Mononuclear cell (primary cell): ENCODE measurements around a stretch of chr18.

GRCh38 chr18:76490054-76490317 is 5.1 kb downstream of the ZNF516 start:
- RRBS, result no CpG with 5 or more reads among the region's 4 CpGs

DNA sequence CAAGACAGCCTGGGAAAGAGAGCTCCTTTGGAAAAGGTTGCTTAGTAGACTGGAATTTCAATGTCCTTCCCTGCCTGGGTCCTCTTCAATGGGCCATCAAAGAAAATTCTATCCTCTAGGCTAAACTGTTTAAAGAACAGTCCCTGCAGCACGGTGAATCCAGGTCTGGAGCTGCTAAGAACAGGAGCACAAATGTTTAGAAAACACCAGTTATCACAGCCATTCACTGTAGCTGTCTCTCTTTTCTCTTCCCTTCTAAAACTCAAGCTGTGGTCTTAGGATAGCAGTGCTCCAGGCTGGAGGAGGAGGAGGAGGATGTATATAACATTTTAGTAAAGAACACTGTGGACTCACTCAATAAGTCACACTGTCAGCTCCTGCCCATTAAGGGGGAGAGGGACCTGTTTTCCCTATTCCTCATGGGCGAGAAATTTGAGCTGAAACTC is 115.0 kb upstream of the ZNF236 start:
- RRBS, result no CpG with 5 or more reads among the region's 2 CpGs

GRCh38 chr18:77088029-77088530 is 44.5 kb downstream of the MBP start:
- RRBS, result 94% methylated on average over 9 of the region's 15 CpGs

- RRBS, result no CpG with 5 or more reads among the region's 24 CpGs
Observed at GRCh38 chr18:77098005-77099284, 34.1 kb downstream of the MBP start.

DNA sequence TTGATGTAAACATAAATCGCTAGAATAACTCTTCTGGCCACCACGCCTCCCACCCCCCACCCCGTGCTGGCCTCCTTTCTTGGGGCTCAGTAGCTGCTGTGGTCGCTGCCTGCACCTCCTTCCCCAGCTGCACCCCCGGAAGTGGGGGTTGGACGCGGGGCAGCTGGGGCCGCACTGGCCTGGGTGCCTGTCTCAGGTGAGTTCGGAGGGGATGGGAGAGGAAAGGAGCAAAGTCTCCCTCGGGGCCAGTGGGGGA is 8.3 kb downstream of the MBP start:
- RRBS, result no CpG with 5 or more reads among the region's 10 CpGs

DNA sequence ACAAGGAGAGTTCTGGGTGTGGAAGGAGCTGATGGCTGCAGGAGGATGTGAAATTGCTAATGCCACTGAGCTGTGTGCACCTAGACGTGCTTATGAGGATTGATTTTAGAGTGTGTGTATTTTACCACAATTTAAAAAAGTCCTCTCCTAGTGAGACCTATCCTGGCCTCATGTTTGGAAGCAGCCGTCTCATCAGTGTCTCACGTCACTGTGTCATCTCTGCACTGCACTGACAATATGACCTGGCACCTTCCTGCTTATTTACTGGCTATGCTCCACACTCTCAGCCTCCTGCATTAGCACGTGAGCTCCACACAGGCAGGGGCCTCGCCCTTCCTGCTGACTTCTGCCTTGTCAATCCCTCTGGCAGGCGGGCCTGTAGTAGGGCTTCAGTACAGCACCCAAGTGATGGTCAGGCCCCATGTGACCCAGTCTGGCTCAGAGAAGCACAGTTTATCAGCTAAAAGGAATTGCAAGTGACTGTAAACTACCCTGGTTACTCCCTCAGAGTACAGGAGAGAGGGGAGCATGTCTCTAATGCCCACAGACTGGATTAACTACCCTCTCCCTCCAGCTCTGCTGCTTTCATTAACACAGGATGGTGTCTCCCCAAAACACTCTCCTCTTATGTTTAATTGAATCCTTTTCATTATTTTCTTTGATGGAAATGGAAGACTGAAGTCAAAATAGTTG is 8.2 kb upstream of the MBP start:
- RRBS, result no CpG with 5 or more reads among the region's 6 CpGs

GRCh38 chr18:77365838-77366630 is 116.4 kb downstream of the GALR1 start:
- RRBS, result no CpG with 5 or more reads among the region's 12 CpGs

DNA sequence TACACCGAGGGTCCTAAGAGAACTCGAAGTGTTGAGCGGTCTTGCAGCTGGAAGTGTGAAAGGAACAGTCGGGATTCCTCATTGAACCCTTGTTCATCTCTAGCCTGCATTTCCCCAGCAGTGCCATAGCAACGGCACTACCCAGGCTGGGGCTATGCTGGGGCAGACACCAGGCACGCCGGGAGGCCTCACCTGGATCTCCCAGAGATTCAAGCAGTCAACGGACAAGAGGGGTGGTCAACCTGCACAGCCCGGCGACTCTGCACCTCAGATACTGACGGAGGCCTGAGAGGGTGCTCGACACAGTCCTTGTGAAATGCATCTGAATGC is 604.2 kb downstream of the GALR1 start:
- RRBS, result 97% methylated on average over 3 of the region's 12 CpGs

GRCh38 chr18:77899935-77900557 is 650.4 kb downstream of the GALR1 start:
- RRBS, result 2% methylated on average over 27 of the region's 57 CpGs

GRCh38 chr18:77993463-77994138 is 744.0 kb downstream of the GALR1 start:
- RRBS, result no CpG with 5 or more reads among the region's 22 CpGs

DNA sequence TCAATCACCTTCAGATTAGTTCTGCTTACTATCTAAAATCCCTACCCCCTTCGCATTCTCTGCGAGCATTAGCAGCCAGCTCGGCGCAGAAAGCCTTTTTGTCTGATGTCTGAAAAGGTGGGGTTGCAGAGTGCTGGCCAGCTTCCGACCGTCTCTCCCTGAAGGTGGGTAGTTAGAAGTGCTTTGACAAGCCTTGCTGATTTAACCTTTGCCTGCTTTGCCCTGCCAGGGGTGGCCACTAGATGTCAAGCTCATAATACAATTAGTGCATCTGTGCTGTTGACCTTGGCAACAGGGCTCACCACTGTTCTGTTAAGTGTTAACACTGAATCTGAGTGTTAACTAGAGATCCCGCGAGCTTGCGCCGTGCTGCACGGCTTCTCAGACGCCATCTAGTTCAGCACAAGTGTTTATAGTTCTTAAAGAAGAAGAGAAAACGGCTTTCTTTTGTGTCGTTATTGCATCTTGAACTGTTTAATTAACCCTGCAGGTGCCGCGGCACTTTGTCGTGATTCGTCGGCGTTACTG is 5.4 kb downstream of the SALL3 start:
- RRBS, result no CpG with 5 or more reads among the region's 20 CpGs

DNA sequence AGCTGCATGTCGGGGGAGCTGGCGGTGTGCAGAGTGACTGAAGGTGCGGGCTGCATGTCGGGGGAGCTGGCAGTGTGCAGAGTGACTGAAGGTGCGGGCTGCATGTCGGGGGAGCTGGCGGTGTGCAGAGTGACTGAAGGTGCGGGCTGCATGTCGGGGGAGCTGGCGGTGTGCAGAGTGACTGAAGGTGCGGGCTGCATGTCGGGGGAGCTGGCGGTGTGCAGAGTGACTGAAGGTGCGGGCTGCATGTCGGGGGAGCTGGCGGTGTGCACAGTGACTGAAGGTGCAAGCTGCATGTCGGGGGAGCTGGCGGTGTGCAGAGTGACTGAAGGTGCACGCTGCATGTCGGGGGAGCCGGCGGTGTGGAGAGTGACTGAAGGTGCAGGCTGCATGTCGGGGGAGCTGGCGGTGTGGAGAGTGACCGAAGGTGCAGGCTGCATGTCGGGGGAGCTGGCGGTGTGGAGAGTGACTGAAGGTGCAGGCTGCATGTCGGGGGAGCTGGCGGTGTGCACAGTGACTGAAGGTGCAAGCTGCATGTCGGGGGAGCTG is 76.9 kb downstream of the ATP9B start:
- RRBS, result no CpG with 5 or more reads among the region's 30 CpGs

DNA sequence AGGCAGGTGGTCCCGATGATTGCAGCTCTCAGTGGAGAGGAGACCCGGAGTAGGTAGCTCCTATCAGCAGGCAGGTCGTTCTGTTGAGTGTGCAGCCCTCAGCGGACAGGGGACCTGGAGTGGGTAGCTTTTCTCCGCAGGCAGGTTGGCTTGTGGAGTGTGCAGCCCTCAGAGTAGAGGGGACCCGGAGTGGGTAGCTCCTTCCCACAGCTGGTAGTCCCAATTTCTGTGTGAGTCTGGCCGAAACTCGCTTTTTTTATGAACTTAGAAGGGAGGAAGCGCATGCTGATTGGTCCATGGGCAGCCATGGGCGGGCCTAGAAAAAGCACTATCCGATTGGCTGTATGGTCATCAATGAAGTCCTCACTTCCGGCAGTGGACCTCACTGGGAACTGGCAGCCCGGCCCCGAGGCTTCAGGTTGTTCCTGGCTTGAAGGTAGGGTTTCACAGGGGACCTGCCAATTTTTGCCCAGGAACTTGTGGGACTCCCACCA is 98.2 kb downstream of the ATP9B start:
- RRBS, result no CpG with 5 or more reads among the region's 14 CpGs

DNA sequence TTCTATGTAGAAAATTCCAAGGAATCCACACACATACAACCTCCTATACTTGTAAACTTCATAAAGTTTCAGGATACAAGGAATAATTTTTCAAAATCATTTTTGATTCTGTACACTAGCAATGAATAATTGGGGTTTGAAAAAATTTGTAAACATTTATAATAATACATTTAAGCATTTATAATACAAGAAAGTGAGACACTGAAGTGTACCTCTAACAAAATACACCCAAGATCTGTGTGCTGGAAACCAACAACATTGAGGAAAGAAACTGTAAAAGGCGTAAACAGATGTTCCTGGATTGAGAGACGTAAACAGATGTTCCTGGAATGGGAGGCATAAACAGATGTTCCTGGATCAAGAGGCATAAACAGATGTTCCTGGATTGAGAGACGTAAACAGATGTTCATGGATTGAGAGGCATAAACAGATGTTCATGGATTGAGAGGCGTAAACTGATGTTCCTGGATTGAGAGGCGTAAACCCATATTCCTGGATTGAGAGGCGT is 32.6 kb upstream of the NFATC1 start:
- RRBS, result no CpG with 5 or more reads among the region's 6 CpGs

DNA sequence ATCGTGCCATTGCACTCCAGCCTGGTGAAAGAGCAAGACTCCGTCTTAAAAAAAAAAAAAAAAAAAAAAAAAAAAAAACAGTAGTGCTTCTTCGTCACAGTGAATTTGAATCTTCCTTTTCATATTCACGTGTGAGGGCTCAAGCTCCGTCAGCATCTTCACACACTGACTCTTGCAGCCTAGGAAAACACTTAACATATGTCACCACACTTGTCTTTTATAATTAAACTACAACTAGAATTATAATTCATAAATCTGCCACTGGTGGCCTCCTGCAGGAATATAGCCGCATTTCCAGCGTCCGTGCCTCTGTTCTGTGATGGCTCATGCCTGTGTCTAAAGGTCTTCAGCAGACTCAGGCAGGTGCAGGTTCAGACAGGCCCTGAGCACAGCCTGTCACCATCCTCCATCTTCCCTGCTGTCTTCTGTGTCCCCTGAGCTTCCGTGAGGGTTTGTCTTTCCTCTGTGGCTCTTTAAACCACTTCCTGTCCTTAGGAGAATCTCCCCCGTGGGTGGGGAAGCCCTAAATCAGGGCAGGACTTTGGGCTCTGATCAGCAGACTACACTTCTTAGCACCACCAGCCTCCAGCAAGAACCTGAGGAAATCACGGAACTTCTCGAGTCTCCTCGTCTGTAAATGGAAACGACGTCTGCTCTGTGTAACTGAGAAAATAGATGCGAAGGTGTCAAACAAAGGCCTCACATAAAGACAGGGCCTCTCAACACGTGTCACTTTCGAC is 24.2 kb upstream of the NFATC1 start:
- RRBS, result no CpG with 5 or more reads among the region's 18 CpGs

DNA sequence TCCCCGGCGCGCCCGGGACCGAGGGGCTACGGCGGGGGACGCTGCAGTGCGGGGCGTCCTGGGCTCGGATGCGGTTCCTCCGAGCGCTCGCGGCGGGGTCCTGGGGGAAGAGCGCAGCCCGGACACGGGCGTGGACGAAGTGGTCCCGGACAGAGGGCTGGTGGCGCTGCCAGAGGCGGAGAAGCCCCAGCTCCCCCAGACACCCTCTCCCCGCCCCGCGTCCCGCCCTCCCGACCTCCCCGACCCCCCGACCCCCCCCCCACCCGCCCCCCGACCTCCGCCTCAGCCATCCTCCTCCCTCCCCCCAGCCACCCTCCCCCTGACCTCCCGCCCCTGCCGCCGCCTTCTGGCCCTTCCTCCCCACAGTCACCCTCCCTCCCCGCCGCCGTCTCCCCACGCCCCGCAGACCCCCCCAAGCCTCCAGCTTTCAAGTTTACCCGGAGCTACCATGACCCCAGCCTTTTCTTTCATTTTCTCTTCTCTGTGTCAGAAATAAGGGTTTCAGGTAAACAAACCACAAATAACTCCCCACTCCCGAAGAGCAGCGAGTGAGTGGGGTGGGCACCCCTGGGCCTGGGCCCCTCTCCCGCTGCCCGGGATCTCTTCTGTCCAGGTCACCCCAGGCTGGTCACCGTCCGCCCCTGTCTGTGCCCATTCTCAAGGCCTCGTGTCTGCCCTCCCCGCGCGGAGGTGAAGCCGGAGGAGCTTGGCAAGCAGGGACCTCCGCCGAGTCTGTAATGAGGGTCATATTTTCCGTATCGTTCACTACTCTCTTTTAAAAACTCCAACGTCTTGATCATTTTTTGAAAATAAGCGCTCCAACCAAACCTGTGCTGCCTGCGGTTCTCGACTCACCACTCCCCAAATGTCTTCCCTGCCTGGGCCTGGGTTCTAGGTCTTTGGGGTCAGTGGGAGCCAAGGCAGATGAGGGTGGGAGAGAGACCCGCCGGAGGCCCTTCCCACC is 5.1 kb downstream of the NFATC1 start:
- RRBS, result 30% methylated on average over 12 of the region's 65 CpGs

- RRBS, result no CpG with 5 or more reads among the region's 22 CpGs
Observed at GRCh38 chr18:79405525-79406188, 9.9 kb downstream of the NFATC1 start.

DNA sequence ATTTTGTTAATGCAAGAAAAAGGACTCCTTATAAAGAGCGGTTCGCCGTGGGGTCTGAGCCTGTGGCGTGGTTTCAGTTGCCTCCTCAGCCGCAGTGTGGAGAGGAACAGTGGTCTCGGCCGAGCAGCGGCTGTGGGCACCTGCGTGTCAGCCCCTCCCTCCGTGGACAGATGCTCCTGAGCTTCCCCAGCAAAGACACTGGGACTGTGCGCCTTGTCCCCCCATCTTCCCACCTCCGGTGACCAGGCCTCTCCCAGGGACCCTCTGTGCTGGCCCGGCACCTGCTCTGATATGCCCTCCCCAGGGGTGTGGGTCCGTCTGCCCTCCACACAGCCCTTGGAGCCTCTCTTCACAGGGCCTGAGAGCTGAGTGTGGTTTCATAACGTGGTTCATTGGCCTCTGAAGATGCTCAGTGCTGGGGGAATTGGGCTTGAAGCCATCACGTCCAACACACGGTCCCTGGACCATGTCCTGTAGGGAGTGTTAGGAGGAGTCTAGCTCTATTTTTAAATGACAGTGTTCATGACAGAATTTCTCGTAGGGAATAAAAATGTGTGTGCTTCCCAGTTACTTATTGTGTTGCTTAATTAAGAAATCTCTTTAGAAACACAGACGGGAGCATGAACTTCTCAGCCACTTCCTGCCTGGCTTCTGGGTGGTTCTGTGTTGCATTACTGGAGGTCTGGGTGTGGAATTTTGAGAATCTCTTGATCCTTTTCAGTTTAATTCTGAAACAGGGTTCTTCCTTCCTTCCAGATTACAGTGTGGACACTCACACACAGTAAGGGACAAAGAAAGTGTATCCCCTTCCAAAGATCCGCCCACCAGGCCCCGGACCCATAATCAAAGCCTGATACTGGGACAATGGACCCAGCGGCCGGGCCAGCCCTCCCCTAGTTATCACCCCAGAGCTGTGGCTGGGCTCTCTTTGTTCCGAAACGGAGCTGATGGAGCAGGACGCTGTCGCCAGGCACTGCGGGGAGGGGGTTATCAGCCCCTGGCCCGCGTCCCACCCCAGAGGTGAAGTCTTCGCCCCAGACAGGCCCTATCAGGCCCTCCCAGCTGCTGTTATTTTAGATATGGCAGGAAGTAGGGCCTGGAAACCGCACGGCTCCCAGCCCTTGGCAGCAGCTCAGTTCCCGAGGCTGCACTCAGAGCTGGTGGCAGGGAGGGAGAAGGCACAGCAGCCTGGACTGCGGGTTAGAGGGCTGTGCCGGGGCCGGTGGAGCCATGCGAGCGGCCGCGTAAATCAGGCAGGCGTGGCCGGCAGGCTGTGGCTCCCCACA is 110.9 kb downstream of the NFATC1 start:
- RRBS, result 10% methylated on average over 8 of the region's 43 CpGs

DNA sequence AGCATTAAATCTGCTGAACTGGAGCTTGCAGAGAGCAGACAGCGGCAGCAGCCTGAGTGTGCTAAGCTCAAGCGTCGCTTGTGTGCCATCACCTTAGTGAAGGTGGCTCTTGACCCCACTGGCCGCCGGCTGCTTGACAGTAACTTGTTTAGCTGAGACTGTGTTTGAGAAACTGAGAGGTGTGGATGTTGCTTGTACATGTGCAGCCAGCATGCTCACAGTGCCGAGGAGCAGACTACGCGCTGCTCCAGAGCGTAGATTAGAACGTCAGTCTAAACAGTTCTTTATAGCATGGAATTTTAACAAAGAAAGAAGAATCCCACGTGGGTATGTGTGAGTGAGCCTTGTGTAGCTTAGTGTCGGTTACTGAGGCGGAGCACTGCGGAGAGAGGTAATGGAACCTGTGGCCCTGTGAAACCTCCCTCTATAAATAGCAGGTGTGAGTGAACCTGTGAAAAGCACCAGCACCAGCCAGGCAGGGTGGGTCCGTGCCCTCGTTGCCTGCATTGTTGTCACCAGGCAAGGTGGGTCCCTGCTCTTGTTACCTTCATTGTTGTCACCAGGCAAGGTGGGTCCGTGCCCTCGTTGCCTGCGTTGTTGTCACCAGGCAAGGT is 4.5 kb downstream of the CTDP1 start:
- RRBS, result no CpG with 5 or more reads among the region's 19 CpGs

GRCh38 chr18:79687586-79688452 is 8.2 kb downstream of the CTDP1 start:
- RRBS, result no CpG with 5 or more reads among the region's 20 CpGs